ENCODE measurements around the genes ZNF12 and ETV1.

- PRO-cap, 2 experiments, result peak in 2 of 2 experiments; most common minus-strand start chr7:6479322 (in 2)
Observed at GRCh38 chr7:6479036-6479532, 4.9 kb downstream of the KDELR2 start.

DNA sequence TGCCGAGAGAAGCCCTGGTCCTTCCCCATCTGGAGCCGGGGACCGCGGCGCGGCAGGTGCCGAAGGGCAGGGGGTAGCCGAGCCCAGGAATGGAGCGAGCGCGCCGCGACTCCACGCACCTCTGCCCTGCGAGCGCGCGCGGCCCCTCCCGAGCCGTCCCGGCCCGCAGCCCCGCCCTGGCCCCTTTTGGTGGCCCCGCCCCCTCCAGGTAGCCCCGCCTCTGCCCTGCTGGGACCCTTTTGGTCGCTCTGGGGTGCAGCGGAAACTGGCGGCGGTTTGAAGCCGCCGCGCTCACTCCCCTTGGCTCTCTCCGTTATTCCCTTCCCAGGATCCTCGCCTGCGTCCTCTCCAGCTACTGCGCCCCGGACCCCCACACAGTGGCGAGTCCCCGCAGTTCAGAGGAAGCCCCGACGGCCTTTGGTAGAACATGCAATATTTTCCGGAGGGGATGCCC is 20.2 kb downstream of the GRID2IP start:
- PRO-cap, 2 experiments, result peak in 2 of 2 experiments; most common plus-strand start position 261 of the sequence (in 1); most common minus-strand start position 123 of the sequence (in 2)

DNA sequence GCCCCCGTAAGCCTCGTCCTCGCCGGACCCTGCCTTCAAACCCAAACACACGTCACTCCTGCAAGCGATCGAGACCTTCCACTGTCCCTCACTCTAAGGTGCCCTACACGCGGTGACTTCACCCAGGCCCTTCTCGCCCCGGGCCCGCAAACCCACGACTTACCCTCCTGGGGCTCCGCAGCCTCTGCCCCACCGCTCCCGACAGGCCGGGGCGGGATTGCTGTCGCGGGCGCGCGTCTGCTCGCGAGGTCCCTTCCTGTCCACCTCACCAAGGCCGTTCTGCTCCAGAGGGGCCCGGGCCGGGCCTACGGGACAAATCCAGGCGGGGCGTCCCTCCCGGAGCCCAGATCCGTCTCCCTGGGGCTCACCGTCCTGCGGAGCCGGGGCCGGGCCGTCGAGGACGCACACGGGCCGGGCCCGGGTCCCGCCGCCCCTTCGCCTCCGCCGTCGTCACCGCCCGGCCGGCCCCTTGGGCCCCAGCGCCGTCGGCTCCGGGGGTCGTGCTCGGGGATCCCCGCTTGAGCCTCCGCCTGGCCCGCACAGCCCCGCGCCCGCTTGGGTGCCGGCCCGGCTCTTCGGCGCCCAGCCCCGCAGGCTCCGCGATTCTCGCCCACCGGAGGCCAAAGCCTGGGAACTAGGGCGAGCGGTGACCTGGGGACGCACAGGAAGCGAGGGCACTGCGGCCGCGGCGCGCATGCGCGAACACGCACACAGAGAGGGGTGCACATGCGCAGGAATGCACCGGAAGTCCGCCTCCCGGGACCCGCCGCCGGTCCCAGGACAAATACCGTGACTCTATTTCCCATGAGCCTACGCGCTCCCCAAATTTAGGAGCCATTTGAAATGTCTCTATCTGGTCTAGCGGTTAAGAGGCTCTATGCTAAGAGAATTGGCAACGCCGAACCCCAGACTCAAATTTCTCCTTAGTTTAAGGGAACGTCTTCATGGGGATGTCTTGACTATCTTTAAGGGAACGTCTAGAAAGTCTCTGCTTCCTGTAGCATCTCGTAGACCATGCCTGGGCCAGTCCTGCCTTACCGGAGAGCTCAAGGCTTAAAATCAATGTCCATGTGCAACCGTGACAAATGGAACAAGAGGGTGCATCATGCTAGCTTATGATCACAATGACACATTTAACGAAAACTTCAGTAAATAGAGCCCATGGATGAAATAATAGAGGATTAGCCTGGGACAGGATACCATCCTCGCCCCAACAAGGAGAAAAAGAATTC is at the start of gene ZNF12:
Gene ZNF12, minus strand, starts transcription at position 679 of the 1,232 bp plus-strand sequence.
- PRO-cap, 2 experiments, result peak in 2 of 2 experiments; most common plus-strand start position 830 of the sequence (in 1); most common minus-strand start position 679 of the sequence (in 2)

DNA sequence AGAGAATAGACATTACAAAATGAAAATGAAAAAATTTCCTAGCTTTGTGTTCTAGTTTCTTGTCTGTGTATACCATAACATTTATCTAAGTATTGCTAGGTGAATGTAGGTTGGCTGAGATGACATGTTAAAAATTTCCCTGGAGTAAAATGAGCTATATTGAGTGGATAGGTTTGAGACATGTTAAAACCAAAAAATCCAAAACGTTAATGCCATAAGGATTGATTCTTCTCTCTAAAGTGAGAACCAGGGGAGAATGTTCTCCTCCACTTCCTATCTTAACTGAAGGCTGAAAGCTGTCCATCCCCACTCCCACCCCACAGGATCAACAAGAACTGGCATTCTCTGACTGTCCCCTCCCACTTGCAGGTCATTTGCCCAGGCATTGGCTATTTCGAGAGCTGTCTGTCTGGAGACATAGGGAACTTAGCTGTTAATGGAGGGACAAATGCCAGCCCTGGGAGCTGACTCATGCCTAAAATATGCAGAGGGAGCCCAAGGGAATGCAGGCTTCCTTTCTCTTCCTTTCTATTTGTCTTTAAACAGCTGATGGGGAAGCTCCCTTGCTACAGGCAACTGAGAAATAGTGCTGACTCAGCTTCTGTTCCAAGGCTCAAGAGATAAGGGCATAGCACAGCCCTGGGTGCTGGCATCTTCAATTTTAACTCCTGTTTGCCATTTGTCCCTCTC is 83.0 kb upstream of the C1GALT1 start:
- PRO-cap, 2 experiments, result no peak in any of the 2 experiments

DNA sequence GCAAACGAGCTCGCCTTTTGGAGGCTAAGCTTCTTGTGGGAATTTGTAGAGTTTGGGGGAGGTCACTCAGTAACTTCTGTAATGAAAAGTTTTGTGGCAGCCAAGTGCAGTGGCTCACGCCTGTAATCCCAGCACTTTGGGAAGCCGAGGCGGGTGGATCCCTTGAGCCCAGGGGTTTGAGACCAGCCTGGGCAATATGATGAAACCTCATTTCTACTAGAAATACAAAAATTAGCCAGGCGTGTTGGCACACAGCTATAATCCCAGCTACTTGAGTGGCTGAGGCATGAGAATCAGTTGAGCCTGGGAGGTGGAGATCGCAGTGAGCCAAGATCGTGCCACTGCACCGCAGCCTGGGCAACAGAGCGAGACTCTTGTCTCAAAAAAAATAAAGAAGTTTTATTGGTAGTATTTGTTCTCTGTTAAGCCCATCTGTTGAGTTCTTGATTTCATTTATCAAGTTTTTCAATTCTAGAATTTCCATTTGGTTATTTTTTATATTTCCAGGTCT is 78.5 kb downstream of the C1GALT1 start:
- PRO-cap, 2 experiments, result no peak in any of the 2 experiments

DNA sequence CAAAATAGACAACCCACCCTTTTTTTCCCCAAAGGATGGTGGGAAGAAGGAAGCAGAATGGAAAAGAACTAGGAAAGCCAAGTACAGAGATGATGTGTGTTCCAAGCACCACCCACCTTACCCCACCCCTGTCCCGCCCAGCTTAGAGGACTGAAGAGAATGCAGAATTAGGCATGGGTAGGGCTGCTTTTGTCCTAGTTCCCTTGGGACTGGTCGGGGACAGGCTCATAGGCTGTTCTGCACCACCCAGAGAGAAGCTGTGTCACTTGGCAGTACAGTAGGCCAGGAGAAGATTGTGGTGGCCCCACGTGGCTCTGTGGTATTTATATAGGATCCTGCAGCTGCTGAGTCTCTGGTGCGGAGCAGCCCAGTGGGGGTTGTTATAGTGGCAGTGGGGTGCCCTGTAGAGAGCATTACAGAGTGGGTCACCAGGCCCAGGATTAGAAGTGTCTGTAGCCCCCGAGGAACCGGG is 88.7 kb downstream of the C1GALT1 start:
- PRO-cap, 2 experiments, result no peak in any of the 2 experiments

- PRO-cap, 2 experiments, result no peak in any of the 2 experiments
Observed at GRCh38 chr7:7772209-7773047, 54.0 kb upstream of the RPA3 start.

GRCh38 chr7:7808116-7808758 is 89.8 kb upstream of the RPA3 start:
- PRO-cap, 2 experiments, result no peak in any of the 2 experiments

DNA sequence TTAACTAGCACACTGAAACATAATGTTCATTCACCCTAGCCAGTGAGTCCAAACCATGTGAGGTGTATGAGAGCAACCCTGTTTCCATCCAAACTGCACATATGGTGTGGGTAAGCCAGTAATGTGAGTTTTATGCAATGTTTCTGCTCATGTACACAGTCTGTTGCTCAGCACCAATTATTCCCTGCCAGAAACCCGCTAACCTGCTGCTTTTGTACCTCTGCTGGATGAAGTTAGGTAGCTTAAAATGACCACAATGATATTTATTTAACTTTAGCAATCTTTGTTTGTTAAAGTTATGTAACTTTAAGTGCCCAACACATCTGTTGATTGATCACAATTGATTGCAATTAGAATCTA is 93.7 kb upstream of the RPA3 start:
- PRO-cap, 2 experiments, result no peak in any of the 2 experiments

DNA sequence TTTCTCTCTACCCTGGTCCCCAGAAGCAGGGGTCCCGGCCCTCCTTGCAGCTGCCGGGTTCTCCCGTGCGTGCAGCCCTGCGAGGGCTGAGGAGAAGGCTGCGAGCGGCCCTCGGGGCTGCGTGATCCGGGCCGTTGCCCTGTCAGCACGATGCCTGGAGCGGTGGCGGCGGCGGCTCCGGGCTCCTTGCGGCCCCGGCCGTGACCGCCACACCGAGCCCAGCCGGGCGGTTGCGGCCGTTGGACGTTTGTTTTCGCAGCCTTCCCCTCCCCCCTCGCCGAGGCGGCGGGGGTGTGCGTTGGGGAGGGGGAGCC is 254 bp downstream of the GLCCI1 start:
- PRO-cap, 2 experiments, result no peak in any of the 2 experiments

DNA sequence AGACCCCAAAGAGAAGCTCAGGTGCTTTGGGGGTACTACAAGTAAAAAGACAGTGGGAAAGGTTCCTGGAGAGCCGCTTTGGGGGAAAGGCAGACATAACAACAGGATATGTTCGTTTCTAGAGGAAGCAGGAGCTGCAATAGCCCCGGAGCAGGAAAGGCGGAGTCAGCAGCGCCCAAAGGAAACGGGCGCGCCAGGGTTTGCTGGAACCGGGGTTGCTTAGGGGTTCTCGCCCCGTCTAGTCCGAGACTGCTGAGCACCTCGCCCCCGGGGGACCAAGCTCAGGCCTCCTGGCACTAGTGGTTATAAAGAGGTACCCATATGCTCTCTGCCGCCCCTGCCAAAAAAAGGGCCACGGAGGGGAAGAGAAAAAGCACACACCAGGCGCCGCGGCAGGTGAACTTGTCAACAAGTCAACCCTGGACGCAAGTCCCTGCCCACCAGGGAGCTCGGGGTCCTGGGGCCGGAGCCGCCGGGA is 672 bp downstream of the ICA1 start:
- PRO-cap, 2 experiments, result no peak in any of the 2 experiments

DNA sequence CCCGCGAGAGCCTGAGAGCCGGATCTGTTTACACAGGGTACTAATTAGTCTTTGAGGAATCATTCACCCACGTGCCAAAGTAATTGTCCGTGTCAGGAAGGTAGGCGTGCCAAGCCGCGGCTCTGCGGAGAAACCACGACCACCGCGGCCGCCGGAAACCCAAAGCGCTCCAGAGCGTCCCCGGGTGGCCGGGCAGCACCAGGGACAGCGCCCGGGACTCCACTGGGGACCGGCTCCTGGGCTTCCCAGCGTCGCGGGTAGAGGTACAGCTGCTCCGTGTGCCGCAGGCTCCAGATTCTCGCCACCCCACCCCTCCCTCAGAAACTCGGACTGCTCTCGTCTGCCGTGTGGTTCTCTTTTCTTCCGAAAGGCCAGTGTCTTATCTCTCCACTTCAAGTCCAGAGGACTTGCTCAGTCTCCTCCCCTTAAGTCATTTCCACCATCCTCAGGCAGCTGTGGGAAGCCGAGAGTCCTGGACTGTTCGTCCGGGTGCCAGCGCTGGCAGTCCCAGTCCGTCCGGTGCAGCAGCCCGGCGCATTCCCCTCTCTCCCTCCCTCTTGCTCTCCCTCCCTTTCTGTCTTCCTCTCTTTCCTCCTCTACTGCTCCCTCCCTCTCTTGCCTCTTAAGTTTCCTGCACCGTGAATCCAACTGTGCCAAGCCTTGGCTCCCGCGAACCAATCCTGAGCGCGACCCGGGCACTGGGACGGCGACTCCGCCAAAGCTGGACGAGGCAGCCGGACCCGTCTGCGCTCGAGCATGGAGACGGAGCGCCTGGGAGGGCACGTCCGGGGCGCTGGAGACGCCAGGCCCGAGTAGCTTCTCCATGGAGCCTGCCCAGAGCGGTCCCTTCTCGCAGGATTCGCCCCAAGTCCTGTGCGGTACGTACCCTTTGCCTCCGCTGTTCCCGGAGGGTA is 726 bp downstream of the NXPH1 start:
- PRO-cap, 2 experiments, result no peak in any of the 2 experiments

- PRO-cap, 2 experiments, result no peak in any of the 2 experiments
Observed at GRCh38 chr7:11022769-11023003, 49.0 kb downstream of the PHF14 start.

DNA sequence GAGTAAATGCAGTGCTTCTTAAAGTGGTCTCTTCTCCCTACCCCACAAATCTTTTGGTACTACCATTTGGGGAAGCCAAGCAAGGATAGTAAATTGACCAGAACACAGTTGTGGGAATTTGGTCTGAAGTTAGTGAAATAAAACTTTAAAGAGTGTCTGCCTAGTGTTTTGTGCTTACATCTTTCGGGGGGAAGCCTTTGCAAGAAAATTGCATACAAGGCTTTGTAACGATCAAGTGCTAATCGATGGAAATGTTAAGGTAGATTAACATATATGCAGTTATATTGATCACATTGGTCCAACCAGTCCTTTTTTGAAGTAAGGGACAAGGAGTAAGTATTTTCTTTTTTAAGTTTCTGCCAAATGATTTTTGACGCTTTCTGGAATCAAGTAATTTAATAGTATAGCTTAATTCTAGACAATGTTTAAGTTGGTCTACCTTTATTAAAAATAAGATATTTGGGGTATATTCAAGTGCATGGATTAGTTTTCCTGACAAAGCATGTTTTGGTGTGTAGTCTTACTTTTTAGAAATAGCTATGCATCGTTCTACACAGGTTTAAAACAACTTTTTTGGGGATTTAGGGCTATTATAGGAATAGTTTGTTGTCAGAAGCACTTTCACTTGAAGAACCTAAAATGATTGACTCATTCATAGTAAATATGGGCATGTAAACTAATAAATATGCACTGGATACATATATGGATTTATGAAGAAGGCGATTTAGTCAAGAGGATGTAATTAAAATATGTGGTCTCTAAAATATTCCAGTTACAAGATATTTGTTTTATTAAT is 1.8 kb downstream of the ARL4A start:
- PRO-cap, 2 experiments, result no peak in any of the 2 experiments

GRCh38 chr7:13778980-13779297 is 210.5 kb downstream of the ETV1 start:
- PRO-cap, 2 experiments, result no peak in any of the 2 experiments

DNA sequence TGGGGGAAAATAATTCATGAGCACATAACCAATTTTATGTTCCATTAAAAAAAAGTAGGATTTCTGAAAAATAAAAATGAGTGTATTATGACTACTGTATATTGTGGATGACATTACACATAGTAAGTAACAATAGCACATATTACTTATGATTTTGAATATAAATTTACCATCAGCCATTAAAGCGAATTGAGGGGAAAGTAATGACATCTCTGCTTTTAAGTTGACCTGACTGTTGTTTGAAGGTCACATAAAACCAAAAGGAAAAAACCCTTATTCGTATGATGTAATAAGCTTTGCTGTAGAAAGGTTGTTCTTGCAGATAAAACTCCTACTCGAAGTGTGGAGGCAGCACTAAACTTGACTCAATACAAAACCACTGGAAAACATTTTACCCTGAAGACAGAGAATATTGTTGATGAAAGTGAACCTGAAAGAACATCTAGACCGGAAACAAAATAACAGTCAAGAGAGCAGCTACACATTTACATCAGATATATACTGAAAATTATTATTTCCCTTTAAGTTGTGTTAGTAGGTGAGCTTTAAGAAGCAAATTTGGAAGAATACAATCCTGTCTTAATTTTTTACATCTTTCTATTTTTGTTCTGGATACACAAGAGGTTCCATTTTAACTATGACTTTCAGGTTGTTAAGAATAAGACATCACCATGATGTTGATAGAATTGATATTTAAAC is 6.5 kb downstream of the ETV1 start:
- PRO-cap, 2 experiments, result no peak in any of the 2 experiments

- PRO-cap, 2 experiments, result no peak in any of the 2 experiments
Observed at GRCh38 chr7:13989300-13990026, at the start of gene ETV1. TSS of gene ETV1 (minus strand) at chr7:13989666.

GRCh38 chr7:14207333-14207614 is 217.8 kb upstream of the ETV1 start:
- PRO-cap, 2 experiments, result no peak in any of the 2 experiments

DNA sequence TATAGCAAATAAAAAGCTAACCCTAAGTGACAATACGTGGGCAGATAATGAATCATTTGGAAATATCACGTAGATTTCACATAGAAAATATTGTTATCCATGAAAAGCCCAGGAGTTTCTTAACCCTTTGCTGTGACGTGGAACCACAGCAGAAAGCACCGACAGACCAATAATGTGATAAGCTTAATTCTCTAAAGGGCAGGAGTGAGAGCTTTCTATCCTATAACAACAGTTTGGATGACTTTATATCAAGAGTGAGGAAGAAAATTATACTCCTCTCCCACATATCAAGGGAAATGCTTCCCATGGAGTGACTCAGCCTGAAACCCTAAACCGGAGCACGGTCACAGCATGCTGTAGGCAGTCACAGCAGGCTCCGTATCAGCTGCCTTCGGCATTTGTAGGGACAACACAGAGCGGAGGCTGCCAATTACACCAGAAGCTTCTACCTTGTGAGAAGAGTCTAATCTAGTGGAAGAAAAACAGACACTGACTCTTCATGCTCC is 66.1 kb downstream of the DGKB start:
- PRO-cap, 2 experiments, result no peak in any of the 2 experiments

DNA sequence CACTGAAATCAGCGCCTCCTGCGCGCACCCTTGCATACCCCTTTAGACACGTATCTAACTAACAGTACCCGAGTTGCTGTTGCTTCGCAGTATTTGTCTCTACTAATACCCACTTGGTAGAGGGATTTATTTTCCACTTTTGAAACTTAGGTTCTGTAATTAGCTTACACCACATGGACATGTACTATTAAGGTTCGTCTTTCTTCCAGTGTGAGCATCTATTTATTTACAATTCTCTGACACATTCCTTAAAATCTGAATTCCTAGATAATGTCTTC is 1.5 kb downstream of the MEOX2 start:
- PRO-cap, 2 experiments, result no peak in any of the 2 experiments